M059J (cell line): Measurements from ENCODE around the gene CRELD1.

DNA sequence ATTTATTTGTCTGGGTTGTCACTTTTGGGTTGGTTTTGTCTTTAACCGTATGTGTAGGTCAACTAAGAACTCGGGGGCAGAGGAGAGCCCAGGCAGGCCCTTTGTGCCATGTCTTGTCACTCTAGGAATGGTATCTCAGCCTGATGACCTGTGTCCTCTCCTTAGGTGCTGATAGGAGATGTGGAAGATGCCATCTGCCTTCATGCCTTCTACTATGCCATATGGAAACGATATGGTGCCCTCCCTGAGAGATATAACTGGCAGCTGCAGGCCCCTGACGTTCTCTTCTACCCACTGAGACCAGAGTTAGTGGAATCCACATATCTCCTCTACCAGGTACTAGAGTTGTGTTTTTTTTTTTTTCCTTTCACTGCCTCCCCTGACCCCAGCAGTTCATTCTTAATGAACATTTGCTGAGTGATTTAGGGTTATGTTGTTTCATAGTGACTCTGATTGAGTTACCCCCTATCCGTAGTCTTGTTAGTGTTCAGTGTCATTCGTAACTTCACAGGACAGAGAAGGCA, 20.5 kb downstream of the EDEM1 start:
- RAMPAGE, long total RNA: no peak

- RAMPAGE, long total RNA: no peak
These were observed 251.9 kb downstream of the EDEM1 start for GRCh38 chr3:5439350-5439808.

DNA sequence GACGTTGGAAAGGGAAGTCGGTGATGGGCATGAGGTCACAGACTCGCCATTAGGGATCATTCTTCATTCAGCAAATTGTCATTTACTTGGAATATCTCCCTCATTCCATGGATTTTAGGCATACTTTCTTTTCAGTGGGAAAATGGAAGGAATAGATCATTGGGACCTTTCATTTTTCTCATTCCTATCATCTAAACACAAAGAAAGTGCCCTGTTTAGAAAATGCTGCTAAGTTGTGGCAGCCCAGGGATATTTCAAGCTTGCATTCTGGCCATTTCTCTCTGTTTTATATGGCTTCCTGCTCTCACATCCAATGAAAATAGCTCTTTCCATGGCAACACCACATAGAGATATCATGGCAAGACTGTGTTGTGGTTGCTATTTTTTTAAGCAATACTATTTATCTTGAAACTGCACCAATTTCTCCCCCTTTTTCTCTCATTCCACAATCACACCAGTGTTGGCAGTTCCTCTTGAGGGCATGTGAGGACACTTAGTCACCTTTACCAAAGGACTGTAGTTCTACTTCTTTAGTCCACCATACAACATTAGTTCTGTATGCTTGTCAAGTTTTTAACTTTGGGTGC, 40.6 kb upstream of the LMCD1 start:
- RAMPAGE, long total RNA: no peak

GRCh38 chr3:8941370-8941898, 21.8 kb downstream of the RAD18 start:
- RAMPAGE, long total RNA: no peak

DNA sequence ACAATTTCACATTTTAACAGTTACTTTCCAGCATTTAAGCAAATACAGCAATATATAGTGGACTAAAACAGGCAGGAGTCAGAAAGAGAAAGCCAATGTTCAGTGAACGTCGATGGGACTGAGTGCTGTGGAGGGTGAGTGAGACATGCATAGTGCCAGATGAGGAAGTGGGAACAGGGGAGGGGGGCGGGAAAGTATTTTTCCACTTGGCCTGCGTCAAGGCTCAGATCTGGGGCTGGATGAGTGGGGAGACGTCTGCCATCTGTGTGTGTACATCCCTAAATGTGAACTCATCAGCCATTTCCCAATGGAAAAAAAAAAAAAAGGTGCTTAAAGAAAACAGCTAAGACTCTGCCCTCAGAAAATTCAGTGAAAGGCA, 19.2 kb upstream of the RAD18 start:
- RAMPAGE, long total RNA: no peak

GRCh38 chr3:9135850-9136622, 113.4 kb downstream of the SRGAP3 start:
- RAMPAGE, long total RNA: no peak

GRCh38 chr3:9230480-9231165, 18.8 kb downstream of the SRGAP3 start:
- RAMPAGE, long total RNA: no peak

- RAMPAGE, long total RNA: no peak
These were observed 12.2 kb upstream of the SETD5 start for GRCh38 chr3:9384976-9385846.

GRCh38 chr3:9398221-9399154, 1.1 kb downstream of the SETD5 start:
- RAMPAGE, long total RNA: no peak

- RAMPAGE, long total RNA: no peak
These were observed 78.0 kb downstream of the SETD5 start for GRCh38 chr3:9475194-9476002.

DNA sequence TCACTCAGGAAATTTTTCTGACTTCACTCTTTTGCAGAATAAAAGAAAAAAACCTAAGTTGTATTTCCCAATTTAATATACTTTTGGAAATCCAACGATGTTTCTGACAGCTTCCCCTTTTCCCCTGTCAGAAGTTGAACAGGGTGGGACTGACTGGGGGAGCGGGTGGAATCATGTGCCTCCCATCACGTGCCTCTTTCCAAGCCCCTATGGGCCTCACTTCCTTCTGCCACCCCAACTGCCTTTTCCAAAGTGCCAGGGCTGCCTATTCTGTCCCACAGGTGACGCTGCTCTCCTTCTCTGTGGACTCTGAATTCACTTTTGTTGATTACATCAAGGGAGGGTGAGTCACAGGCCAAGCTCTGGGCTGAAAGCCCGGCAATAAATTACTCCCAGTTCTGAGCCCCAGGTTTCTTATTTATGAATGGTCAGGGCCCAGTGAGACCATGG, 12.1 kb downstream of the CPNE9 start:
- RAMPAGE, long total RNA: no peak

DNA sequence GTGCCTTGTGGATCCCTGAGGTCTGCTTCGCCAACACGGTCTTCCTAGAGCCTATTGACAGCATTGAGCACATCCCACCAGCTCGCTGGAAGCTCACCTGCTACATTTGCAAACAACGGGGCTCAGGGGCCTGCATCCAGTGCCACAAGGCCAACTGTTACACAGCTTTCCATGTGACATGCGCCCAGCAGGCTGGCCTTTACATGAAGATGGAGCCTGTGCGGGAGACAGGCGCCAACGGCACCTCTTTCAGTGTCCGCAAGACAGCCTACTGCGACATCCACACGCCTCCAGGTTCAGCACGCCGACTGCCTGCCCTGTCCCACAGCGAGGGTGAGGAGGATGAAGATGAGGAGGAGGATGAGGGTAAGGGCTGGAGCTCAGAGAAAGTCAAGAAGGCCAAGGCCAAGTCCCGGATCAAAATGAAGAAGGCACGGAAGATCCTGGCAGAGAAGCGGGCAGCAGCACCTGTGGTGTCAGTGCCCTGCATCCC, 8.0 kb downstream of the BRPF1 start:
- RAMPAGE, long total RNA: no peak

DNA sequence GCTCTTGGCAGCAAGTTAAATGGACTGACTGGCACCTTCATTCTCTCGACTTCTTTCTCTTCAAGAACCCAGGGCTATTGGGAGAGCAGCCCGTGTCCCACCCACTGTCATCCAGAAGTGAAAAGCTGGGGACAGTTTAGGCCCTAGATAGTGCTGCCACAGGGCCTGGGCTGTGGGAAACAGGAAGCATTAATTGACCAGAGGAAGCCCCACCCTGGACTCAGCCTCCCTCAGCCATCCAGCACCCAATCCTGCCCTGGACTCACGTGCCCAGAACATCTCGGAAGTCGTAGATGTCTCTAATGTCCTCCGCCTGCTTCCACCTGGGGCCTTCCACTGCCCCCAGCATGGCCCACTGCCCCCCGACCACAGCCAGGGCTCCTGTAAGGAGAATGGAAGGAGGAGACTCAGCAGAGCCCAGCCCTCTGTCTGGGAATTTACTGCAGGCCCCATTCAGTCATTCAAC, 2.3 kb downstream of the CAMK1 start:
- RAMPAGE, long total RNA: no peak

DNA sequence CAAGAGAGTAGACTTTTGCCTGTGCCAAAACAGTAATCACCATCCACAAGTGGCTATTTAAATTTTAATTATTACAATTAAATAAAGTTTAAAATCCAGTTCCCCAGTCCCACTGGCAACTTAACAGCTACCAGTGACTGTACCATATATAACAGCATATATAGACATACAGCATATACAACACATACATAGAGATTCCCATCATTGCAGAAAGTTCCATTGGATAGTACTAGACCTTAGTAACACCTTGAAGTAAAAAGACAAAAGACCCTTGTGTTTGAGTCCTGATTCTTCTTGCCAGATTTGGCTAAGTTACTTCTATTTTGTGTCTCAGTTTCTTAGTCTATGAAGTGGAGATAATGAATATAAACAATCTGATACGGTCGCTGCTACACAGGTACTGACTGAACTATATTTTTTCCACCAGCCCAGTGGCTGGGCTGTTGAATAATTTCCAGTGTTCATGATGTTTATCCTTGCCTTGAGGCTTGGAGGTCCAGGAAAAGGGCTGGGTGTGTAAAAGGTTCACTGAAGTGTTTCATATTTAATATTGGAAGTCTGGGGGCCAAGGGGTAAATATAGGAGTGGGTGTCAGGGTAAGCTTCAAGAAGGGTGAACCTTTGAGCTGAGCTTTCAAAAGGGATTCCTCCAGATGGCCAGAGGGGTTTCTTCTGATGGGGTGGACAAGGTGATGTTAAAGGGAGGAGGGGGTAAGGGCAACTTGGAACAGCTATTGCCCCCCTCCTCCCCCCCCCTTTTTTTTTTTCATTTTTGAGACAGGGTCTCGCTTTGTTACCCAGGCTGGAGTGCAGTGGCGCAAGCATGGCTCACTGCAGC, 2.4 kb upstream of the TTLL3 start:
- RAMPAGE, long total RNA: no peak

GRCh38 chr3:9810833-9811267, 788 bp downstream of the TTLL3 start:
- RAMPAGE, long total RNA: no peak

GRCh38 chr3:9933753-9934181, at the start of gene CRELD1:
TSS of gene CRELD1 (plus strand) at chr3:9933834.
- RAMPAGE, long total RNA: no peak

GRCh38 chr3:9944135-9945128, 7.8 kb downstream of the PRRT3 start:
- RAMPAGE, long total RNA: no peak

DNA sequence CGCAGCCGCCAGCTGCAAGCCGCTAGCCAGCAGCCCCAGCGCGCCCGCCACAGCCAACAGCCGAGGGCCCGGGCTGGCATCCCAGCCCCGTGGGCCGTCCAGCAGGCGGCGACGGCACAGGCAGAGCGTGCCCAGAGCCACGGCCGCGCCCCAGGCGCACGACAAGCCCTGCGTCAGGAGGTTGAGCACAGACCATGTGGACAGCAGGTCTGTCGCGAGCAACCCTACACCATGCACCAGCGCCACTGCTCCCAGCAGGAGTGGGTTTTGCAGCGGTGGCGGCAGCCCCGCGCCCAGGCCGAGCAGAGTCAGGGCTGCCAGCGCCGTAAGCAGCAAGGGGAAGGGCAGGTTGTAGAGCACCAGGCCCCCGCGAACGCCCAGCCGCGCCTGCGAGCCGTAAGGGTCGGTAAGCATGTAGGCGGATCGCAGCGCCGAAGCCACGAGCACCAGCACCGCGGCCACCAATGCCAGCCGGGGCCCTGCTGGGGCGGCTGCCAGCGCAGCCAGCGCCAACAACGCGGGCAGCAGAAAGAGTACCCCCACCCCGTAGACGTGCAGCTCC, 4.9 kb downstream of the PRRT3 start:
- RAMPAGE, long total RNA: no peak

DNA sequence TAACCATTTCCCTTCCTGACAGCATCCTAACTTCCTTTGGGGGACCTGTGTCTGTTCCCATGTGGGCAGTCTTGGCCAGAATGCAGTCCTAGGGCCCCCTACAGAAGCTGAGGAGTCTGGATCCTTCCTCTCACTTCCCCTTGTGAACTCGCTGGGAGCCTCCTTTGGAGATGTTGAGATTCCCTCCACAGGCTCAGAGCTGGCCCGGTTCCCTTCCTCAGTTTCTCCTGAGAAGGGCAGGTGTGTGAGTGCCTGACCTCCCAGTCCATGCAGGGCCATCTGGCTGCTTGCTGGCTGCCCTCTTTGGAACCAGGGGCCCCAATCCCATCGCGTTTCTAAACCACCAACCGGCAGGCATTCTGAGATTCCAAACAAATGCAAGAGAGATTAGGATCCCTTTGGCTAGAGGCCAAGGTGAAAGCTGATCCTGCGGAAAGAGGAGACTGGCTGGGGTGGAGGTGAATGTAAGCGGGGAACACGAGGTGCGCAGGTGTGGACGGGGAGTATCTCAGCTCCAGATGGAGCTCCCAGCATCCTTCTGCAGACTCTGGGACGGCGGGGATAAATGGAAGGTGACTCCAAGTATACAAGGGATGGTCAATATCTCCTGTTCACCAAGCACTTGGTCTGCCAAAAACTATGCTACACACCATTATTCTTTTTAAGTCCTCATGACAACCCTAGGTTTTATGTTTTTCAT, 2.9 kb upstream of the PRRT3 start:
- RAMPAGE, long total RNA: no peak

GRCh38 chr3:10189083-10189465, 24.4 kb downstream of the IRAK2 start:
- RAMPAGE, long total RNA: no peak